Parietal lobe (tissue), 2 donors: ENCODE measurements around the genes HES7, PER1, RANGRF, NDEL1 and MFSD6L.

DNA sequence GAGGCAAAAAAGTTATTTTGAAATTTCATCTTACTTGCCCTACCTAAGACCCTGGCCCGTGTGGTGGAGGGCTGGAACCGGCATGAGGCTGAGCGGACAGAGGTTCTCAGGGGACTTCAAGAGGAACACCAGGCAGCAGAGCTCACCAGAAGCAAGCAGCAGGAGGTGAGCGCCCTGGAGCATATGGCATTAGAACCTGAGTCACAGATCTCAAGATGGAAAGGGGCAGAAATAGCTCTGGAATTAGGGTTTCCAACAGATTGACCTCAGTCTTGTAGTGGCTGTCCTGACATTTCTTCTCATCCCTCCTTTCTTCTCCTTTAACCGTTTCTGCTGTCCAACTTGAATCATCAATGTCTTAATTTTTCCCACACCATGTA is 4.6 kb downstream of the CNTROB start:
- RAMPAGE, long total RNA, result no peak

DNA sequence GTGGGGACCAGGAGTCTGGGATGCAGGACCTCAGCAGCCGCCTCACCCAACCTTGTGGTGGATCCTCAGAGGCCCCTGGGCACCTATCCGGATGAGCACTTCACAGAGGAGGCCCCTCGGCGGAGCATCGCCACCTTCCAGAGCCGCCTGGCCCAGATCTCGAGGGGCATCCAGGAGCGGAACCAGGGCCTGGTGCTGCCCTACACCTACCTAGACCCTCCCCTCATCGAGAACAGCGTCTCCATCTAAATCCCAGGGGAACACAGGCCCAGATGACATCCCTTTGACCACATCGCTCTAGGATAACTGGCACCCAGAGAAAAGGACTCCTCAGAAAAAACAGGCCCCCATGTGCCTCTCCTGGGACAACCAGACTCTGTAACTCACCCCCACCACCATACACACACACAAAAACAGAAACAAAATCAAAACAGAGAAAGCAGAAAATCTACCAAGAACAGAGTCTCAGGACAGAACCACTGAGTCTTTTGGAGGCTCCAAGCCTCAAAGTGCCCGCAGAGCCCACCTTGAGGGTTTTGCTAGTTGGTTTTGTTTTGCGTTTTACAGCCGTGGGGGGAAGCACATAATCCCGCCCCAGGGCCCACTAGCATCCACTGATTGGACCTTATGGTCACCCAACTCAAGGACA is 9.6 kb downstream of the ALOX15B start:
- RAMPAGE, long total RNA, result no peak

GRCh38 chr17:8057671-8058329 is 18.9 kb downstream of the ALOX15B start:
- RAMPAGE, long total RNA, result no peak

DNA sequence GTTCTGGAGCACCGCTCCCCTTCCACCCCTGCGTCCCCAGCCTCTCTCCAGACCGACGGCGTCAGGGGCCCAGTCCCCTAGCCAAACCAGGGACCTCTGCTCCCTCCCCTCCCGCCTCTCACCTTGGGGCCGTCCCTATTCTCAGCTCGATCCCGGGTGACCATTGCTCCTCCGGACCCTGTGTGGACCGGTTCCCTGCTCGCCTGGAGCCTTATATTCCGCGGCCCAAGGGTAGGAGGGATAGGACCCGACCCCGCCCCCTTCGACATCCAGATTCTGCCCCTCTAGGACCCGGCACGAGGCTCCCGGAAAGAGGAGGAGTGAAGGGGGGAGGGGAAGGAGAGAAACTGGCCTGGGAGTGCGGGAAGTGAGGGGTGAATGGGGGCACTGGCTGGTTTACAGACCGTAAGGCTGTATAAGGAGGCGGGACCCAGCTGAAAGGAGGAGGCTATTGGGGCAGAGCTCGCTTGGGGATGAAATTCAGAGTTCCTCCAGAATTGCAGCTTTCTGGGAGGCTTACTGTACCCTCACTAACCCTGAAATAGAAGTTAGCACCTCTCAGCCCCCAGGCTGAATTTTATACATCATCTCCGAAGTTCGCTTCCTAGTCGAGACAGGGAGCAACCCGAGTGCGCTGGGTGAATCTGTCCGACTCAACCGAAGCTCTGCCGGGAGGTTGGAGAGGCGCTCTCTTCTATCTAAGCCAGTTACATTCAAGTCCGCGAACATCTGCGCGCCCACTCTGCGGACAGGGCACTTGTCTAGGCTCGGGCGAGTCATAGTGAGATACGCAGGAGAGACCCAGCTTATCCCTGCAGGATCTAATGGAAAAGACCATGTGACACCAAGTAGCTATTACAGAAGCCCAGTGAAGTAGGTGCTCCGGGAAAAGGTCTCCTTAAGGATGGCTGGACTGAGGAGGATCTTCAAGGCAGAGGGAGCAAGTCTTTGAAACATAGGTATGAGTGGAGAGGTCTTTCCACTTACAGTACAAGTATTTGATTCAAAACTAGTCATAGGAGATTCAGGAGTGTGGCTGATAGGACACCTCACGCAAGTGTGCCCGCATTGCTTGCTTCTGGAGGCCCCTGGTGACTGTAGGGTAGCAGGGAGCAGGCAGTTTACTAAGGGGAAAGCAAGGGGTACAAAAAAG is at the start of gene HES7:
Gene HES7, minus strand, starts transcription at position 186 of the 1,153 bp plus-strand sequence.
- RAMPAGE, long total RNA, result no peak

DNA sequence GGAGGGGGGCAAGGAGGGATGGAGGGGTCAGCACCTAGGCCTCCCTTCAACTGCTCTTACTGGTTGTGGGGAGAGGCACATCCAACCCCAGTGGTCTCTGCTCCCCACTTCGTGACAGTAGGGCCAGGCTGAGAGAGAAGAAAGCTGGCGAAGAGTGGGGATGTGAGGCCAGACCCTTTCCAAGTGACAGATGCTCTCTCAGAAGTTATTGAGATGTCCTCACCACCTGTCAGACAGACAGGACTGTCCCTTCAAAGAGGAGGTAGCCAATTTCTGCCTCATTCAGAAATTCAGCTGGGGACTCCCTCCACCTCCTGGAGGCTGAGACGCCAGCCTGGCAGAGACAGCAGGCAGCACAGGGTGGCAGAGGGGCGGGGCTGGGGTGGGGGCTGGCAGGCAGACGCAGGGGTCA is 9.4 kb downstream of the PER1 start:
- RAMPAGE, long total RNA, result no peak

GRCh38 chr17:8152308-8153176 is at the start of gene PER1:
Gene PER1 (minus strand): TSS chr17:8152404.
- RAMPAGE, long total RNA, result no peak

DNA sequence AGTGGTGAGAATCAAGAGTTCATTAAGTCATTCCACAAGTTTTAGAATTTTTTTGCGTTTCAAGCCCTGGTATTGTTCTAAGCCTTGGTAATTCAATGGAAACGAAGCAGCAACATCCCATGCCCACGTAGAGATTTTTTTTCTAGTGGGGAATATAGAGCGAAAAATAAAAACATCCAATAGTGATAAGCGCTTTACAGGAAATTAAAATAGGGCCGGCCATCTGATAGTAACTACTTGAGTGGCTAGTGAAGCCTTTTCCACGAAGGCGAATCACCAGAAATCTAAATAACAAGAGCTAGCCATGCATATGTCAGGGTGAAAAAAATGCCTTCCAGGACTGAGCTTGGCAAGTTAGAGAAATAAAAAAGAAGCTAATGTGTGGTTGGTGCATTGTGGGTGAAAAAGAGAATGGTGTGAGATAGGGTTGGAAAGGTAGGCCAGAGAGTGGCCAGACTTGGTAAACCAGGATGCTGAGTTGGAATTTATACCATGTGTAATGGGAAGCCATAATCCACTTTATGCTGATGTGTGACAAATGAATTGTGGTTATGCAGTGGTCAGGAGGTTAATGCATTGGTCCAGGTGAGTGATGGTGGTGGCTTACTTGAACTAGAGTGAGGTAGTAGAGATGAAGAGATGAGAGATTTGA is 812 bp downstream of the PFAS start:
- RAMPAGE, long total RNA, result no peak

- RAMPAGE, long total RNA, result start-site peak on the plus strand at chr17:8288661-8288698, 16 and 66 reads in 2 replicates
These were observed at the start of gene RANGRF for GRCh38 chr17:8288472-8289557. Gene RANGRF (plus strand): TSS chr17:8288670.

DNA sequence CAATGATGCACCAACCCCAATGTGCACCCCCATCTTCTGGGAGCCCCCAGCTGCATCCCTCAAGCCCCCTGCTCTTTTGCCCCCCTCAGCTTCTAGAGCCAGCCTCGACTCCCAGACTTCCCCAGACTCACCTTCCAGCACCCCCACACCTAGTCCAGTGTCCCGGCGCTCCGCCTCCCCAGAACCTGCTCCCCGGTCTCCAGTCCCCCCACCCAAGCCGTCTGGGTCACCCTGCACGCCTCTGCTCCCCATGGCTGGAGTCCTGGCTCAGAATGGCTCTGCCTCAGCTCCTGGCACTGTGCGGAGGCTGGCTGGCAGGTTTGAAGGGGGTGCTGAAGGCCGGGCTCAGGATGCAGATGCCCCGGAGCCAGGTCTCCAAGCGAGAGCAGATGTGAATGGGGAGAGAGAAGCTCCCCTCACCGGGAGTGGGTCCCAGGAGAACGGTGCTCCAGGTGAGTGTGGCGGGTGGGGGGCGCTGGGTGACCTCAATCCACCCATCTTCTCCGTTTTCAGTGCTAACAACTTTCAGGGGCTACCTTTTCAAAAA is 2.2 kb downstream of the ARHGEF15 start:
- RAMPAGE, long total RNA, result no peak

GRCh38 chr17:8435754-8436068 is at the start of gene NDEL1:
Gene NDEL1 (plus strand): TSS chr17:8435884.
- RAMPAGE, long total RNA, result start-site peak on the plus strand at chr17:8435887-8435996, 734 and 273 reads in 2 replicates

- RAMPAGE, long total RNA, result no peak
These were observed 682 bp downstream of the NDEL1 start for GRCh38 chr17:8436069-8437063.

DNA sequence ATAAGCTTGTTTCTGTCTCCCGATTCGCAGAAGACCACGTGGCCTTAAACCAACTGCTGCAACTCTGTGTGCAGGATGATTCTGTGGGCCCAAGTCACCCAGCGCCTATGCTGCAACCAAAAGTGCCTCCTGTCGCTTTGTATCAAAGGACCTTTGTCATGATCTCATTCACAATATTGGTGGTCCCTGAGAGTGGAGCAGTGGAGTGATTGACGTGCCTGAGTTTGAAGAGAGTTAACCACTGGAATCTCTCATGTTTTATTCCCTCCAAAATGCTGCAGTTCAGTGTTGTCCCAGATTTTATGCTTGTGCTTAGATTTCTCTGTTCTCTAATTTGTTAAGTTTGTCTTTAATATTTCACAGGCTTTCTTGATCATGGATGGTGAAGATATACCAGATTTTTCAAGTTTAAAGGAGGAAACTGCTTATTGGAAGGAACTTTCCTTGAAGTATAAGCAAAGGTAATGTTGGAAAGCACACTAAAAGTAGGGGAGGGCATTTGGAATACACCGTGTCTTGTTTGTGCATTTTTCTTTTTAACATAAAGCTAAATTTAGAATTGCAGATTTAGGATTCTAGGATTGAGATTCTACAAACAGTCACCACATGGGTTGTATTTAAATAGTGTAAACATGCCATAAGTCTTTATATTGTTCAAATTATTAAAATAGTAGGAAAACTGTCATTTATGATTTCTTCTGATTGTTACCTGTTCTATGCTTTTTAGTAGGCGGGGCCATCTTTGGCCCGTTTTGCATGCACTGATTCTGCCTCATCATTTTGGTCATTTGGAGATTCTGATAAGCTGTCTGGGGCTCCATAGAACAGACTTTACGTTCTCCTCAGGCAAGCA is 8.4 kb downstream of the NDEL1 start:
- RAMPAGE, long total RNA, result no peak

DNA sequence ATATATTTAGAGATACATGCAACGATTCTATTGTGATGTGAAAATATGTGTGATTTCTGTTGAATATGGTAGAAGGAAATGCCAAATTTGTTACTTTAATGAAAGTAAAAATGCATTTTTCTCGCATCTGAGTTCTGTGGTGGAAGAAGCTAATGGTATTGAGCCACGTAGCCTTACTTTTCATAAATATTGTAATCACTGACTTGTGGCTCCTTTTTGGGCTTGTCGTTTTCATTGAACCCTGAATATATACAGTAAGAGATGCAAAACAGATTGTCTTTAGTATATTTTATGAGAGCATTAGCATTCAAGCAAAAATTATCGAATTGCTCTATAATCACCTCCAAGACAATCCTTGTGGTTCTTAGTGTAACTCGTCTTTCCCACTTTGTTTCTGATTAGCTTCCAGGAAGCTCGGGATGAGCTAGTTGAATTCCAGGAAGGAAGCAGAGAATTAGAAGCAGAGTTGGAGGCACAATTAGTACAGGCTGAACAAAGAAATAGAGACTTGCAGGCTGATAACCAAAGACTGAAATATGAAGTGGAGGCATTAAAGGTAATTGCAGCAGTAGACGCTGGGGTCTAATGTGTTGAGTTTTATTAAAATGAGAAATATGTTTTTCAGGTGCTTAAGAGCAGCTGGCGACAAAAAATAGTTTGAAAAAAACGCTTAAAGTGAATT is 9.8 kb downstream of the NDEL1 start:
- RAMPAGE, long total RNA, result no peak

- RAMPAGE, long total RNA, result no peak
These were observed 70.5 kb downstream of the NDEL1 start for GRCh38 chr17:8506208-8506648.

DNA sequence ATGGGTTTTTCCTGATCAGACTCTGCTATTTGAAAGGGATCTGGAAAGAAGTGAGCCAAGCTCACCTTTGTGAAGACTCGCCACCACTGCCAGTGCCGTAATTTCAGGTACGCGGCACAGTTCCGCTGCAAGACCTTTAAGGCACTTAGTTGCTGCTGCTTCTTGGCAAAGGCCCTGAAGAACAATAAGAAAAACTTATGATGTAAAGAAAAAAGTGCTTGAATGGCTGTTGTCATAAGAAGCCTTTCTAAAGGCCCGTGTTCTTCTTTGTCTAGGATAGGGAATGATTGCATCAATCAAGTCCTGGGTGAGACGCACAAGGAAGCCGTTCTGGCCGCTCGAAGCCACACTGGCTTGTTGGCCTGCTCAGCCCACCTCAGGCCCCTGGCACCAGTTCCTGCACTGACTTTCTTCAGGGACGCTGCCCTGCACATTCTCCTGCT is 78.1 kb downstream of the NDEL1 start:
- RAMPAGE, long total RNA, result no peak

- RAMPAGE, long total RNA, result no peak
These were observed at the start of gene MFSD6L for GRCh38 chr17:8798737-8799931. Gene MFSD6L (minus strand): TSS chr17:8799365.

GRCh38 chr17:8807071-8807724 is 8.0 kb upstream of the MFSD6L start:
- RAMPAGE, long total RNA, result no peak

- RAMPAGE, long total RNA, result no peak
These were observed 20.9 kb downstream of the PIK3R5 start for GRCh38 chr17:8944519-8945179.

DNA sequence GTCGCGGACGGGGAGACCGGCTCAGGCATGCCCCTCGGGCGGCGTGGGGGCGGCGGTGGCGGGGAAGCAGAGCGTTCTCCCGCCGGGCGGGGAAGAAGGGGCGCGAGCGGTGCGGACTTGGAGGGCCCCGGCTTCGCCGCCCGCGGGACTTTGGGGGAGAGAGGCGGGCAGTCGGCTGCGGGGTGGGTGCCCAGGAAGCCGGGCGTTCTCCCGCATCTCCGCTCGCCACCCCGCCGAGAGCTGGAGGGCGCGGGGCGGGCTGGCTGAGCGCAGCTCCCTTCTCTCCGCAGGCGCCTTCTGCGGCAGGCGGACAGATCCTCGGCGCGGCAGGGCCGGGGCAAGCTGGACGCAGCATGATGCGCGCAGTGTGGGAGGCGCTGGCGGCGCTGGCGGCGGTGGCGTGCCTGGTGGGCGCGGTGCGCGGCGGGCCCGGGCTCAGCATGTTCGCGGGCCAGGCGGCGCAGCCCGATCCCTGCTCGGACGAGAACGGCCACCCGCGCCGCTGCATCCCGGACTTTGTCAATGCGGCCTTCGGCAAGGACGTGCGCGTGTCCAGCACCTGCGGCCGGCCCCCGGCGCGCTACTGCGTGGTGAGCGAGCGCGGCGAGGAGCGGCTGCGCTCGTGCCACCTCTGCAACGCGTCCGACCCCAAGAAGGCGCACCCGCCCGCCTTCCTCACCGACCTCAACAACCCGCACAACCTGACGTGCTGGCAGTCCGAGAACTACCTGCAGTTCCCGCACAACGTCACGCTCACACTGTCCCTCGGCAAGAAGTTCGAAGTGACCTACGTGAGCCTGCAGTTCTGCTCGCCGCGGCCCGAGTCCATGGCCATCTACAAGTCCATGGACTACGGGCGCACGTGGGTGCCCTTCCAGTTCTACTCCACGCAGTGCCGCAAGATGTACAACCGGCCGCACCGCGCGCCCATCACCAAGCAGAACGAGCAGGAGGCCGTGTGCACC is 993 bp downstream of the NTN1 start:
- RAMPAGE, long total RNA, result no peak

DNA sequence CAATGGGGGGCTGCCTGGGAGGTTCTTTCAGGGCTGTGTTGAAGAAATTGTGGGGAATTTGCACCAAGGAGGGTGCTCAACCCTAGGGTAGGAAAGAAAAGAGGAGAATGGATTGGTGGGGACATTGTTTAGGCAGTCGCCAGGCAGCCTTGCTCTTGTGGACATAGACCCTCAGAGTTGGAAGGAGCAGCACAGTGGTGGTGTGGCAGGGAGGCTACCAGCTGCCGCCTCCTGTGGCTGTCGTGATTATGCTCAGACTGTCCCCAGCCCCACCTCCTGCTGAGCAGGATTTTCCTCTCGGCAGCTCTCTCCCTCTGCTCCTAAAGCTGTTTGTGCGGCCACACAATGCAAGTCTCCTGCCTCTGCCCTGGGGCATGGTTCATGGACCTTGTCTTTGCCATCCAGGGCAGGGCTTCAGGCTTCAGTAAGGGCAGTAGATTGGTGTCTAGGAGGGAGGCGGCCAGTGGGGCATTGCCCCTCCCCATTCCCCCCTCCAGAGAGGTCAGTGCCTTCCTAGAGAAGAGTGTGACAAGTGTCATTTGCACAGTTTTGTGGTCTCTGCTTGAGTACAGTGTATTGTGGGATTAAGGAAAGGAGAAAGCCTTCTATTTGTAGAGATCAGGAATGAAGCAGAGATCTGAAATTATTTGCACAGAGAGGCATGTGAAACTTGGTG is 175.0 kb downstream of the NTN1 start:
- RAMPAGE, long total RNA, result no peak